Caco-2 (cell line): ENCODE measurements around a stretch of chr4.

- PRO-cap = no peak
- RRBS = 18% methylated on average over 25 of the region's 48 CpGs
Measured at GRCh38 chr4:6562869-6563337, 12.1 kb upstream of the MAN2B2 start.

DNA sequence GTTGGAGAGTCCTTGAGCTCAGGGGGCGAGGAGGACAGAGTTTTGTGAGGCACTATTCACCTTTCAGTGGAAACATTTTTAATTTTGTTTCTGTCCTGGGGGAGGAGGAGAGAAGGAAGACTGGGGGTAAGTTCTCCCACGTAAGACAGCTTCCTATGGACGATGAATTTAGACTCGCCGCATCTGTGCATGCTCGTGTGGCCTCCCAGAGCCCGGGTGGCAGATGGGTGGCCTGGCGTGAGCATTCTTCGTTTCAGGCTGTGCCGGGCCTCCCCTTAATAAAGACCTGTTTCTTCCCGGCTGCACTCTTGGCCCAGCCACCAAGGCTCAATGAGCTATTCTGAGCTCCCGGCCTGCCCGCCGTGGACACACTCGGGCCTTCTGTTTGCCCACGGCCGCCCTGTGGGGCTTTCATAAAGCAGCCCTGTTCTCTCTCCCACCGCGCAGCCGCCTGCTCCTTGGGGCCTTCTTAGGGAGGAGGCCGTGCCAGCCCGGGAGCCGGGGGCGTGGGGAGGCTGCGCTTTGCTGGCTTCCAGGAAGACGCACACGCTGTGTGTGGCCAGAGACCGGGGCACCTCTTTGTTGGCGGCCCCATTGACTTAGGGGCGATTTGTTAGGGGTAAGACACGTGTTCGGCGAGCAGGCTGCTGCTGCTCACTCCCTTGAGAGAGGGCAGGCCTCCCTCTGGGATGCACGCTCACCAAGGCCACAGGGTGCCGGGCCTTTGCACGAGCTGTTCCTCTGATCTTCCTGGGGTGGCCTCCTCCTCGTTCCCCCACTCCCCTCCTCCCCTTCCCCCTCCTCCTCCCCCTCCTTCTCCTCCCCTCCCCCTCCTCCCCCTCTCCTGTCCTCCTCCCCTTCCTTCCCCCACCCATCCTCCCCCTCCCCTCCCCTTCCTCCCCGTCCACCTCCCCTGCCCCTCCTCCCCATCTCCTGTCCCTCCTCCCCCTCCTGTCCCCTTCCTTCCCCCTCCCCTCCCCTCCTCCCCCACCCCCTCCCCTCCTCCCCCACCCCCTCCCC is 11.2 kb downstream of the BLOC1S4 start:
- PRO-cap = no peak
- RRBS = 80% methylated on average over 8 of the region's 38 CpGs

DNA sequence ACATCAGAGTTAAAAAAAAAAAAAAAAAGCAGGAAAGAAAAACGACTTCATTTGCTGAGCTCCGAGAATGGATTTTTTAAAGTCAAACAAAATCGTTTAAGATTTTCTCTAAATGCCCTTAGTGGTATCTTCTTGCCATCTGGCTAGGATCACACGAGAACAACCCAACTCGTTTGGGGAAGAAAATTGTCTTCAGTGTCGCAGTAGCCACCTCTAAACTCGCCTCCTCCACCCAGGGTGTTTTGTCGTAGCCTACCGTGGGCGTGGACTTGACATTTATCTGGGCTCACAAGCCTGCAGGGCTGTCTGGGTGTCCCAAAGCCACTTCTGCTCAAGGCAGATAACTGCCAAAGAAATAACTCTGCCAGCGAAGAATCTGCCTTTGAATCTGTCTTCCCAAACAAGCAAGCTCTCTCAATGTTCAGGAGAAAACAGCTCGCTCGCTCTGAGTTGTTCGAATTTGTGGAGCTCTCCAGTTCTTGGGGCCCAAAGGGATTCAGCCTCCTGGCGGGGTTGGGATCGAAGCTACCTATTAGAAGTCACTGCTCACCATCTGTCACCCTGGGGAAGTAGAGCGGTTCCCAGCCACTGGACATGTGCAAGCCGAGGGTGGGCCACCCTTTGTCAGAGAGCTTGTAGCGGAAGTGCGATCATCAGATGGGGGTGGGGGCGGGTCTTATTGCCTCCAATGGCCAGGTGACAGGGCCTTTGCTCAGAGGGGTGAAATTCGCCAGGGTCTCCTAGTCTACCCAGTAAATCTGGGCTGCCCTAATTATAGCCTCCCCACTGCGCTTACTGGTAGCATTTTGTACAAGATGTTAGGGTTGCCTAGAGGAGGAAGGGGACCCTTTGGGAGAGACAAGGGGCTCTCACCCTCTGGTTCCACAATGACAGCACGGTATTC is 14.8 kb downstream of the BLOC1S4 start:
- PRO-cap = no peak
- RRBS = no CpG with 5 or more reads among the region's 24 CpGs

DNA sequence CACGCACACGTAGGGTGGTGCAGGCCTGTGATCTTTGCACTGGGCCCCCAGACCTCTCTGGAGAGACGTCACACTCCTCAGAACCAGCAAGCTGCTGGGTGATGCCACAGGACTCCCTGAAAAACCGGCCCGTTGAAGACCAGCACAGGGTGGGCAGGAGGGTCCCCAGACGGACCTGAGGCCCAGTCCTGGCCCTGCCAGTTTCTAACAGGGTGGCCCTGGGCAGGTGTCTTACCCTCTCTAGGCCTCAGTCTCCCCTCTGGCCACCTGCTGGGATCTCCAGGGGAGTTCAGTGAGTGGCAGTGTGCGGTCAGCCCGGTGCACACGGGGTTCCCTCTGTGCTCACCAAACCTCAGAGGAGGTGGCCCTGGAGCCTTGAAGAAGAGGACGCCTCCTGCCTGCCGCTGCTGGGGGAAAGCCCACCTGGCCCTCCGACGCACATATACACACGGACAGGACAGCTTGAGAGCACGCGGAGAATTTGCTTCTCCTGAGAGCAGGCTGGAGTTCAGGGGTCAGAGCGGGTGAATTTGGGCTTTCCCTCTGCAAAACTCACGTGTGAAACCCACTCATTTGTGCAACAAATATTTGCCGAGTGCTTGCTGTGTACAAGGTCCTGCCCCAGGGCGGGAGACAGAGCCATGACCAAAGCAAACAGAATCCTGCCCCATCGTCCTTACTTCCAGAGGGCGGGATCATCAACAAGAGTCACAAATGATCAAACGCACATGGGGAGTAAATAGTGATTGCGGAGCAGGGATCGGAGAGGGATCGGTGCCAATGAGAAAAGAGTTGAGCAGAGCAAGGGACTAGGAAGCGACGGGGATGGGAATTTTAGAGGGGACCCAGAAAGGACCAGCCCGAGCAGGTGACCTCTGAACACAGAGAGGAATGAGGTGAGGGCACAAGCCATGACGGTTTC is 17.4 kb downstream of the BLOC1S4 start:
- PRO-cap = no peak
- RRBS = no CpG with 5 or more reads among the region's 30 CpGs

DNA sequence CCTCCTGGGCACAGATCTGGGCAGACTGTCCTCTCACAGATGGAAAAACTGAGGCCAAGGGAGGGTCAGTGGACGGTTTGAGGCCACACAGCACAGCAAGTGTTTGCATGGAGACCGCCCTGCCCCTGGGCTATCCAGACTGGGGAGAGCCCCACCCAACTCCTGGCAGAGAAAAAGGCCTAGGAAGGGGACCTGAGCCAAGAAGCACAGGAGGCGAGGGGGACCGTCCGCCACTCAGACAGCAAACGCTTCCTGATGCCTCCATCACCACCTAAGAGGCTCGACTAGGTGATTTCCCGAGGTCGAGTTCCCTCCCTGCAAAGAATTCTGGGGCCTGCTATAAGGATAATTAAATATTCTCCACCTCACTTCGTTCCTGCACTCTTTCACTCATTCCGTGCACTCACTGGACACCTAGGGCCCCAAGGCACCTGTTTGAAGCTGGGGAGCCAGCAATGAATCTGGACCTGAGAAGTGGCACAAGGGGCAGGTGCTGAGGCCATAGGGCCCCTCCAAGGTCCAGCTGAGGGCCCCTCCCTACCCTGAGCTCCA is 31.9 kb downstream of the BLOC1S4 start:
- PRO-cap = no peak
- RRBS = no CpG with 5 or more reads among the region's 11 CpGs

- PRO-cap = no peak
- RRBS = 98% methylated on average over 3 of the region's 22 CpGs
Measured at GRCh38 chr4:6749997-6750664, 32.4 kb upstream of the KIAA0232 start.

DNA sequence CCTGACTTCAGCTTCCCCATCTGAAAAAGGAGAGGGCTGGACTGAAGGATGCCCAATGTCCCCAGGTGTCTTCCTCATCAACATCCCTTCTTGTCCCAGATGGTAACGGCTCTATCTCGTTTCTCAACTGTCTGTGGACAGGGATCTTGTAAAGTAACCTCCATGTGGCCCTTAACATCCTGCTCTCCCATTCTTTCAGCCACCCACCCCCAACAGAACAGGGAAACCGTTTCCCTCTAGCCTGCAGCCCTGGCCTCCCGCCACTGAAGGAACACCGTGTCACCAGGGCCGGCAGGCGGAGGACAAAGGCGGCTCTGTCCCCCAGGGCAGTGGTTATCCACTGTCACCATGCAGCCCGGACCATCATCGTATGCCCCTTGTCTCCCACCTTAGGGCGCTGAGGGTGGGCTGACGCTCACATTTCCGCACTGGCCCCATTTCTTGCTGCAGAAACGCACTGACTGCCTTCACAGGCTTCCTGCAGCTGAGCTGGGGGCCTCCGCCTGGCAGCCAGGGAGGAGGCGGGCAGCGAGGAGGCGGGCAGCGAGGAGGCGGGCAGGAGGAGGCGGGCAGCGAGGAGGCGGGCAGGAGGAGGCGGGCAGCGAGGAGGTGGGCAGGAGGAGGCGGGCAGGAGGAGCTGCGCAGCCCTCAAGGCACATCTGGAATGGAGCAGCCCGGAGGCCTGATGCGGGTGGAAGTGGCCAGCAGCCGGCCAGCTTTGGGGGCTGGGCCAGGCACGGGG is 20.9 kb upstream of the KIAA0232 start:
- PRO-cap = no peak
- RRBS = 87% methylated on average over 4 of the region's 31 CpGs

DNA sequence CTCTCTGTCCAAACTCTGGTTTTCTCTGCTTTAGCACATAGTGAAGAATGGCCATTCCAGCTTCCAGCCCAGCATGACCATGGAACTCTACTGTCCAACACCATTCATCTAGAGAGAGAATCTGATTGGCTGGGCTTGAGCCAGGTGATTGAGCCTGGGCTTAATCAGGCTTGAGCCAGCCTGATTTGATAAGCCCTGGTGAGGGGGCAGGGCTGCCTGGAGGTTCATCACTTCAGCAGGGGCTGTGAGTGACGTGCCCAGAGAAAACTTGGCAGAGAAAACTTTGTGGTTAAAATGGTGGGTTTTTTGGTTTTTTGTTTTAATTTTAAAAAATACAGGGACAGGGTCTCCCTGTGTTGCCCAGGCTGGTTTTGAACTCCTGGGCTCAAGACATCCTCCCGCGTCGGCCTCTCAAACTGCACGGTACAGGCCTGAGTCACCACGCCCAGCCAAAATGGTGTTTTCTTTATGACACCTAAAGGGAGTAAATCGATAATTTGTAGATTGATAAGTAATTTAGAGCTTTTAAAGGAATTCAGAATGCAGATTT is 62.6 kb downstream of the KIAA0232 start:
- PRO-cap = no peak
- RRBS = no CpG with 5 or more reads among the region's 7 CpGs

GRCh38 chr4:6860803-6861792 is 48.5 kb upstream of the TBC1D14 start:
- PRO-cap = no peak
- RRBS = no CpG with 5 or more reads among the region's 14 CpGs

DNA sequence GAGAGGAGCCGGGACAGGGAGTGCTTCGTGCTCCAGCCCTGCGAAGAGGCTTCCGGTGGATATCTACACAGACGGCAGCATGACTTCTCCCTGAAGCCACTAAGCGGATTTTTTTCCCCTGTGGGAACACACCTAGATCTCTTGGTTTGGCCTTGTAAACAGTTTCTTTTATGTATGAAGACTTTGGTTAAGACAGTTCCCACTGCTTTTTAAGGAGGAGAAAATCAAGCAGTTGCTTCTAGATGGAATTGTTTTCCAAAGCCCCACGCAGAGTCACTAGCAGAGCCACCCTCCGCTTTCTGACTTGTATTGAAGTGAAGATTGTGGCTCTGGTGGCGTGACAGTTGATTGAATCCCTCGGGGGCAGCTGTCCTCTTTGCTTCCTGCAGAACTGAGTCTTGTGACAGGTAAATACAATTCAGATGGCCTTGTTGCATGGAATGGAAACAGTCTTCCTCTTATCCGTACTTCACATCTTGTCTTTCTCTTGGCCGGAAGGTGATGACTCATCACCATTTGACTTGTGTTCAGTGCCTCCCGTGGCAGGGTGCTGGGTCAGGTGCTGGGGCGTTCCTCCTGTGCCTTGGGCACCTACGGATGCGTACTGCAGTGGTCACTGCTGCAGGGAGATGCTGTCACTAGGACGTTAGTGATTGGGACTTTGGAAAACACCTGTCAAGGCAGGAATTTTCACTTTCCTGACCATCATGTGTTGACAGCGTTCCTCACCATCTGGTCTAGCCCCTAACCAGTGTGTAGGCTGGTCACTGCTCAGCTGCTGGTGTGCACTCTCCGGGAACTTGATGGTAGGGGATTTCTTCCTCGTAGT is 6.9 kb downstream of the TBC1D14 start:
- PRO-cap = no peak
- RRBS = 98% methylated on average over 4 of the region's 20 CpGs

GRCh38 chr4:6918235-6918969 is 8.8 kb downstream of the TBC1D14 start:
- PRO-cap = no peak
- RRBS = no CpG with 5 or more reads among the region's 8 CpGs

GRCh38 chr4:6938202-6938980 is 28.8 kb downstream of the TBC1D14 start:
- PRO-cap = no peak
- RRBS = no CpG with 5 or more reads among the region's 19 CpGs

GRCh38 chr4:6955403-6956041 is 45.9 kb downstream of the TBC1D14 start:
- PRO-cap = bidirectional peak, plus-strand start at chr4:6955836, minus-strand start at chr4:6955589
- RRBS = no CpG with 5 or more reads among the region's 10 CpGs

DNA sequence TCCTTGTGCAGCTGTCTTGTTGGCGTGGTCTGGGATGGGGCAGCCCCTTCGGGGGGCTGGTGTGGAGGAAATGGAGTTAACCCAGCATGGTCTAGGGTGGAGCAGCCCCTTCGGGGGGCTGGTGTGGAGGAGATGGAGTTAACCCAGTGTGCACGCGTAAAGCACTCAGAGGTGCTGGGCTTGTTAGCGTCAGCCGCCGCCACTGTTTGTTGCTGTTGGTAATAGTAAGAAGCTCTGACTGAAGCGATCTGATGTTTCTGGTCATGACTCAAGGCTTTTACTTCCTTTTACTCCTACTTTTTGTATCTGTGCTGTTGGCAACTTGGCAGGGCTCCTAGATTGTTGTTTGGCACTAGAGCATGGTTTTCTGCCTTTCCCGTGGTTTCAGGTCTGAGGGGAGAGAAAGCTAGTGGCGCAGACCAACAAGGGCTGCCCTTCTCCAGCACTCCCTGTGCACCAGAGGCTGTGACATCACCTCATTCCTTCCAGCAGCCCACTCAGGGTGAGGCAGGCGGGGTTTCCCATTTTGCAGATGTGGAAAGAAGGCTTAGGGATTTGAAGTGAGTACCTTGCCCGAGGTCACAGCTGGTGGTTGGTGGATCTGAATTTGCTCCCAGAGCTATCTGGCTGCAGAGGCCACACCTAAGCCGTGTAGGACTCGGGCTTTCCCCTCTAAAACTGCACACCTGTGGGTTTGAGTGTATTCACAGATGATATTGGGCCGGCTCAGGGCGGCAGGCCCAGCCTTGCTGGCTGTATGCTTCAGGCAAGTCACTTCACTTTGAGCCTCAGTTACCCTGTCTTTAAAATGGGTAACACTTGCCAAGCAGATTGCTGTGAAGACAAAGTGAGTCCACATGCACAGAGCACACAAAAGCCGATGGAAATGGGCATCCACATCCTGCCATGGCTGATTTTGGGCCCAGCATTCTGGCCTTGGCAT is 50.9 kb downstream of the CCDC96 start:
- PRO-cap = no peak
- RRBS = no CpG with 5 or more reads among the region's 18 CpGs

GRCh38 chr4:7030348-7031164 is 12.2 kb downstream of the CCDC96 start:
- PRO-cap = no peak
- RRBS = 100% methylated on average over 3 of the region's 25 CpGs

GRCh38 chr4:7084577-7085249 is 16.8 kb upstream of the GRPEL1 start:
- PRO-cap = no peak
- RRBS = no CpG with 5 or more reads among the region's 8 CpGs

GRCh38 chr4:7102798-7103645 is 35.2 kb upstream of the GRPEL1 start:
- PRO-cap = unidirectional peak, plus-strand start at chr4:7103149; bidirectional peak, plus-strand start at chr4:7103572, minus-strand start at chr4:7103382
- RRBS = 3% methylated on average over 14 of the region's 38 CpGs

DNA sequence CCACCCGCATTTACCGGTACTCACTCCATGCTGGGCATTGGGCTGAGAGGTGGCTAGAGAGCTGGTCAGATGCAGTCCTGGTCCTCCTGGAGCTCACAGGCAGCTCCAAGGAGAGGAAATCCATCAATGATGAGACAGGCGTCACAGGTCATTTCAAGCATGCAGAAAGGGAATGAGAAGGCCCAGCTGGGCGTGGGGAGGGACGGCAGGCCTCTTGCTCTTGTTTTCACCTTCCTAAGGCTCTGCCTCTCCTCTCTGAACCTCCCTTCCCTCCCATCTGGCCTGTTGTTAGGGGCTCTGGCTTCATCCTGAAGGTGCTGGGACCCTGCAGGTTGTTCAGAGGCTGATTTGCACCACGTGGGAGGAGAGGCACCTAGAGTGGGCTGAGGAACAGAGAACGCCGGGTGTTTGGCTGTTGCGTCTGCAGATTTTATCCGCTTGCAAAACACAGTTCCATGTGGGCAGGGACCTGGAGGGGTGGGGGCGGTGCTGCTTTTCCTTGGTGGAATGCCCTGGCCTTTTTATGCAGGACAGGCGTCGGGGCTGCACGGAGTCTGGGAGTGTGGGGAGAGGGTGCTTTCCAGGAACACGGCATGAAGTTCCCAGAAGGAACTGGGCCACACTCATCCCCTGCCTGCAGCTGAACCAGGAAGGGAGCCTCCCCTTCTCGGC is 81.5 kb upstream of the PSAPL1 start:
- PRO-cap = no peak
- RRBS = no CpG with 5 or more reads among the region's 16 CpGs

DNA sequence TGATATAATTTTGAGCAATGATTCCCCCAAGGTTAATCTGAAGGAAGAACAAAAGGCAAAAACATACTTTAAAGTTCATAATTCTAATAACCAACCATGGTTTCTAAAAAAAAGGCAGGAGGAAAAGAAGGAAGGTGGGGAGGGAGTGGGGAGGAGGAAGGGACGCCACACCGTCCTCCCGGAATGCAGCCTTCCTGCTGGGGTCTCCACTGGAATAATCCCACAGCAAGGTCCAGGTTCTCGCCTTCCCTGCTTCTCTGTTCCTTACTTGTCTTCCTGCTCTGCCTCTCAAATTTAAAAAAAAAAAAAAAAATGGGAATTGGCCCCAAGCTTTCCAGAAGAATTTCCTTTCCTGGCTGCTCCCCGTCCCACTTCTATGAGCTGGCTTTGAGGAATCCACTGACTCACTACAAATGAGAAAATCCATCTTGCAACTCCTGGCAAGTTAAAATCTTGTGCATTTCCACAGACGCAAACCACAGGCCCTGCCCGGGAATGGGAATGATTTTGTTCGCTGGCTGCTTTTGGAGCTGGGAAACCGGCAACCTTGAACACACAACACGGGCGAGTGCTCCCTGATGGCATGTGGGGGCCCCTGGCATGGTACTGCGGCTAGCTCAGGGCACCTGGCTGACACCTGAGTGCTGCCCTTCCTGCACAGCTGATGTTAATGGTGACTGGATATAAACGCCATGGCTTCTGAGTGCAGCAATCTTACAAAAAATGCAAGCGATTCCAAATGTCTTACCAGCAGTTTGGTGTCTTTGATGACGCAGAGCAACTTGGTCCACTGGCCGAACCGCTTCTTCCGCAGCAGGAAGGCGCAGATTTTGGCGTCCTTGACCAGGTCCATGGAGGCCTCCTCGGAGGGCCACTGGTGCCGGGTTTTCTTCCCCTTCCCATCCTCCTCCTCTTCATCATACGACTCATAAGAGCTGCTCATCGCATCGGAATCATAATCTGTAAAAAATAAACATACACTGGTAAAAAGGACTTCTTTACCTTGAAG is 97.0 kb downstream of the AFAP1 start:
- PRO-cap = no peak
- RRBS = no CpG with 5 or more reads among the region's 25 CpGs

DNA sequence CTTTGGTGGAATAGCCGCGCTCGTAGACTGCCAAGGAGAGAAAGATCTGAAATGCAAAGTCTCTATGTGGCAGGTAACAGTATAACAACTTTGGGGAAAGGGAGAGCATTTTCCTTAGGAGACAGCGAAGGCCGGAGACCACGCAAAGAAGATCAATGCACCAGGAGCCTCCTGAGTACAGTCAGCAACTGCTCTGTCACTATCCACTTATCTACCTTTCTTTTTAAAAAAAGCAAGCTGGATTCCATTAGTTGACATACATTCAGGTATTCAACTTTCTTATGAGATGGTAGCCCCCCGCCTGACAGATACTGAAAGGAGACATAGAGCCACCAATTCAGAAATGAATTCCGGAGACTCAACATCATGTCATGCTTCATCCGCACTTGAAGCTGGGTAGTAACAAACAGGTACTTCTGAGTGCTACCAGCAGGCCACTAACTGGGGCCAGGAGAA is 85.1 kb downstream of the AFAP1 start:
- PRO-cap = no peak
- RRBS = no CpG with 5 or more reads among the region's 9 CpGs